GM06990 (cell line): ENCODE measurements around a stretch of chr11.

- RRBS, result no CpG with 5 or more reads among the region's 4 CpGs
These were observed 49.5 kb downstream of the MAML2 start for GRCh38 chr11:96293312-96294057.

GRCh38 chr11:96303788-96304471 is 39.1 kb downstream of the MAML2 start:
- RRBS, result no CpG with 5 or more reads among the region's 3 CpGs

- RRBS, result no CpG with 5 or more reads among the region's 4 CpGs
These were observed 36.6 kb downstream of the MAML2 start for GRCh38 chr11:96306344-96306874.

DNA sequence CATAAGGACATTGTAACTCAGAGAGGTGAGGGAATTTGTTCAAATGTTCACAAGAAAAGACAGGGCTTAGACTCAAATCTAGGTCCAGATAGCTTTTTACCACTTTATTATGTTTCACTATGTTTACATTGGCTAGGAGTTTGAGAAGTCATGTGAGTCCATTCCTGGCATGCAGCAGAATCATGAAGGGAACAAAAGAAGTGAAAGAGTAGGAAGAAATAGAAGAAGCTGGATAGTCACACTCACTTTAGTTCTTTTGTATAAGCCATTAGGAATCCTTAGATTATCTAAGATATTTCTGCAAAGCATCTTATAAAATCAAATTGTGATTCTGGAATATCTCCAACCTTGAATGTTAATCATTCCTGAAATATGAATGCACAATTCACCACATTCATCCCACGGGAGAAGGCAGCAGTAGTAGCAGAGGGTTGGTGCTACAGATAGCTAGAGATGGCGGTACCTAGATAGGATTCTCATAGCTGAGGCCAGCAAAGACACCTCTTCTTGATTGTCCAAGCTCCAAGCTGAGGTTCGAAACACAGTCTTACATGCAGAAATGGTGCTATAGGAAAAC is 31.8 kb downstream of the MAML2 start:
- RRBS, result no CpG with 5 or more reads among the region's 3 CpGs

DNA sequence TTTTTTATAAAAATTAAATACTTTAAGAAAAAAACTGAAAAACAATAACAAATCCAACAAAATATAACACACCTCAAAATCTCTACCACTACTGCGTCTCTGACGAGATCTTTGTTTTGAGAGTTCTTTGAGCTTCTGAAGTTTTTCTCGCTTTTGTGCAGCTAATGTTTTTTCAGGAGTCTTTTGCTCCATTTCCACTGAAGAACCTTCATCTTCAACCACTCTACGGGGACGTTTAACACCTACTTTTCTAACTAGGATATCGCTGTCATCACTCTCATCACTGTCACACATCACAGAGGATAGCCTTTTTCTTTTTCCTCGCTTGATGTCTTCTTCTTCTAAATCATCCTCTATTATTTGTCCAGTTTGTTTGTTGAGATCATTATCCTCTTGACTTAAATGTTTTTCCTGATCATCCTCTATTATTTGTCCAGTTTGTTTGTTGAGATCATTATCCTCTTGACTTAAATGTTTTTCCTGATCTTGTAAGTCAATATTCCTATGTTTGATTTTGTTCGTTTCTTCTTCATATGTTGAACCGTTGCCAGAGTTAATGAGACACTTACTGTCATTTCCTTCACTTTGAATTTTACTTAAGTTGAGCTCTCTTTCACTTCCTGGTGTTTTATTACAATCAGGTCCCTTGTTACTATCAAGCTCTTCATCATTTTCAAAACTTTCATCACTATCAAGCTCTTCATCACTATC is 5.7 kb downstream of the CCDC82 start:
- RRBS, result no CpG with 5 or more reads among the region's 9 CpGs

- RRBS, result no CpG with 5 or more reads among the region's 11 CpGs
These were observed 47.9 kb upstream of the ARHGAP42 start for GRCh38 chr11:100639079-100639722.

GRCh38 chr11:100876623-100877294 is 189.7 kb downstream of the ARHGAP42 start:
- RRBS, result no CpG with 5 or more reads among the region's 2 CpGs

GRCh38 chr11:100902573-100903143 is 215.6 kb downstream of the ARHGAP42 start:
- RRBS, result no CpG with 5 or more reads among the region's 7 CpGs

DNA sequence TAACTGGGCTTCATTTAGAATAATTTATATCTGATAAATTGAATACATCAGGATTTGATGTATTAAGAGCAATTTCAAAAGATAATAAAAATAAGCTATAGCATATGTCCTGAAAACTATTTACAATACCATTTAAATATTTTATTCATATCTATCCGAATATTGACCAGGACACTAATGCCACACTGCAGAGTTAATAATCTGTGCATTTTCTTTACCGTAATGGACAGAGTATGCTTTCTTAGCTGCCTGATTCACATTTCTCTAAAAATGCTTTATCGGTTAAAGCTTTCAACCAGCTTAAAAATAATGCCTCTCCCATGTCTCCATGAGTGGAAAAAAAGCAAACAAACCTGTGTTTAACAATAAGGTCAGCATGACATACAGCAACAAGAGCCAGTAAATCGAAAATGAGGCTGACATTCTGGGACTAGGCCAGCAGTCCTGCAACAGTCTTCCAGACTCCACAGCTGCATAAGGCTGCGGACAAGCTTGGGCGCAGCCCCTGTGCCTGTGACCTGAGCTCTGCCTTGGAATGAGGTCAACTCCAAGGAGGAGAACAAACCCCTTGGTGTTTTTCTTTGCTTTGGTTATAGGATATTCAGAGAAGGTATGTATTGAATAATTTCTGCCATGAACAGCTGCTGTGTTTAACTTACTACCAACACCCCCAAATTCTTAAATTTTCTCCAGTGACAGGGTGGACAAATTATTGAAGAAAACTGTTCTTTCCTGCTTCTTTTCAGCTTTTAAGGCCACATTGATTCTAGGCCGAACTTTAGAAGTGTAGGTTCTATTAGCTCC is 95.6 kb downstream of the PGR start:
- RRBS, result no CpG with 5 or more reads among the region's 7 CpGs

- RRBS, result no CpG with 5 or more reads among the region's 2 CpGs
These were observed 176.5 kb downstream of the TRPC6 start for GRCh38 chr11:101407262-101407674.

DNA sequence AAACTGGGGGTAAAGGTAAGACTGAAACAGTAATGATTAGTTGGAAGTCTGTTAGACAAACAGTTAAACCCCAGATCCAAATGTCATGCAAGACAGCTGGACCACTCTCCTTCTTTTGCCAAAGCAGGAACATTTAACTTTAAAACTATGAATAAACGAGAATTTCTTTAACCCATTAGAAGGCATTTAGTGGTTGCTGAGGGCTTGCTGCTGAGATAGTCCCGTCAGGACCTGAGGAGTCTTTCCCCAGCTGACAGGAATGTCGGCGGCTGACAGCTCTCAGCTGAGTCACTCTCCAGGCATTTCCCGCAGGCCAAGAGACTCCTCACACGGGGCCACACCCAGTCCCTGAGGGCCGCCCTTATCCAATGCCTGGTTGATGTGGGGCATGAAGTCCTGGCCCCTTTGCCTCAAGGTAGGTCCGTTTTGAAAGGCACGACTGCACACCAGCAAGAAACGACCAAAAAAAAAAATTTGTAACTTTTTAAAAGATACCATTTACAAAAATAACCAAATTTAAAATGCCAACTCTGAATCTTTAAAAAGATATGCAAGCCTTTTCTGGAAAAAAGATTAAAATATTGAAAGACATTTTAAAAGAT is 36.2 kb upstream of the CFAP300 start:
- RRBS, result no CpG with 5 or more reads among the region's 10 CpGs

GRCh38 chr11:102177676-102178751 is 67.8 kb downstream of the YAP1 start:
- RRBS, result no CpG with 5 or more reads among the region's 5 CpGs

DNA sequence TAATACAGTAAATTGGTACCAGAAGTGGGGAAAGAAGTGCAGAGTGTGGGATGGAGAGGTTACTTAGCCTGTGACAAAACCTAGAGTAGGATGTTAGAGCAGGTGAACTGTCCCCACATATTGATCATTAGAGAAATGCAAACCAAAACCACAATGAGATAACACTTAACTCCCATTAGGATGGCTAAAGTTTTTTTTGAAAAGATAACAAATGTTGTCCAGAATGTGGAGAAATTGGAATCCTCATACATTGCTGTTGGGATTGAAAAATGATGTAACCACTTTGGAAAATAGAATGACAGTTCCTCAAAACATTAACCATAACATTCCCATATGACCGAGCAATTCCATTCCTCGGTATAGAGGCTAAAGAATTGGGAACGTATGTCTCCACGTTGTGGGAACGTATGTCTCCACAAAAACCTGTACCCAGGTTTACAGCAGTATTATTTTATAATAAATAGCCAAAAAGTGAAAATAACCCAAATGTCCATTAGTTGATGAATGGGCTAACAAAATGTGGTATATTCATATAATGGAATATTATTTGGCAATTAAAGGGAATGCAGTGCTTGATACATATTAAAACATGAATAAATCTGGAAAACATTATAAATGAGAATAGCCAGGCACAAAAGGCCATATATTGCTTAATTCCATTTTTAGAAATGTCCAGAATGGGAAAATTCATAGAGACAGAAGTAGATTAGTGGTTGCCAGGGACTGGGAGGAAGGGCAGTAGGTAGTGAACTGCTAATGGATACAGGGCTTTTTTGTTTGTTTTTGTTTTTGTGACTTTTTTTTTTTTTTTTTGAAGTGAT is 85.8 kb downstream of the YAP1 start:
- RRBS, result no CpG with 5 or more reads among the region's 5 CpGs

DNA sequence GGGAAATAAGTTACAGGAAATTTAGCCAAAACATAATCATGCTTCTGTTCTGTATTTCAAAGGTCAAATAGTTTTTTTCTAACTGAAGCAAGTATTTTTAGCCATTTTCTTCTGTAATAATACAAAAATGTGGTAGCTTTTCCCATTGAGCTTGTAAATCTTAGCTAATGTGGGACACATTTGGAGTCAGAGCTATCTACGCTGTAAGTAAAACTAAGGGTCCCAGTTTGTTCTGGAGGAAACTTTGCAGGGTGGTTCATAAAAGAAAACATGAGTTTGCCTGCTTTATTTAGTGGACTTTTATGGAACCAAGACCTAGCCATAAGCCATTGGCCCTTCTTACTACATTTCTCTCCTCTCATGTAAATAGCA is 100.5 kb upstream of the BIRC3 start:
- RRBS, result no CpG with 5 or more reads among the region's 1 CpG

- RRBS, result no CpG with 5 or more reads among the region's 7 CpGs
These were observed 95.6 kb upstream of the BIRC3 start for GRCh38 chr11:102221565-102222242.

DNA sequence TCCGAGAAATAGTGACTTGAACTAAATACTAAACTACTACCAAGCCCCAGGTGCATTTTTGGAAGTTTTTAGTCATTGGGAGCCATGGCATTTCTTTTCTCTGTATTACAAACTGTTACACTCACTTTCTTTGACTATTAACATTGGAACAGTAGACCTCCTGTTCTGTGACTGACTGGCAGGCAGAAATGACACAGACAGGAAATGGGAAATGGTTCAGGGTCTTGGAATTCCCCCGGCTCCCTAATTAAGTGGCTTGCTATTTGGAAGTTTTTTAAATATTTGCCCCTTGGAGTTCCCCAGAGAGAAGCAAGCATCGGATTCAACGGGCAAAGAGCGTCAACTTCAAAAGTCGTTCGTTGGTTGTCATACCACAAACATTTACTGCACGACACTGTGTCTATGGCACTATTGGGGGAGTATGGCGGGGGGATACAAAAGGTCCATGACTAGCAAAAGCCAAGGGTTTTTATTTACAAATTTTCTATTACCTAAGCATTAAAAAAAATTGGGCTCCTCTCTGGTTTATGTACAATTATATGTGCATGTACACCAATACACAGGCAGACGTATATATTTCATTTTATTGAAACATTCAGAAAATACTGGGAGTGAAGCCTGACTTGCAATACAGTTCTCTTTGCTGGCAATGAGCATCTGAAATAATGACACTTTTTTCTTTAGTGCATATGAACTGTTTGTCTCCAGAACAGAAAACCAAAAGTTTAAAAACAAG is 994 bp upstream of the BIRC2 start:
- RRBS, result no CpG with 5 or more reads among the region's 10 CpGs

- RRBS, result no CpG with 5 or more reads among the region's 3 CpGs
These were observed 36.1 kb downstream of the BIRC2 start for GRCh38 chr11:102383082-102383617.

- RRBS, result no CpG with 5 or more reads among the region's 4 CpGs
These were observed 35.7 kb downstream of the TMEM123 start for GRCh38 chr11:102416805-102417365.

DNA sequence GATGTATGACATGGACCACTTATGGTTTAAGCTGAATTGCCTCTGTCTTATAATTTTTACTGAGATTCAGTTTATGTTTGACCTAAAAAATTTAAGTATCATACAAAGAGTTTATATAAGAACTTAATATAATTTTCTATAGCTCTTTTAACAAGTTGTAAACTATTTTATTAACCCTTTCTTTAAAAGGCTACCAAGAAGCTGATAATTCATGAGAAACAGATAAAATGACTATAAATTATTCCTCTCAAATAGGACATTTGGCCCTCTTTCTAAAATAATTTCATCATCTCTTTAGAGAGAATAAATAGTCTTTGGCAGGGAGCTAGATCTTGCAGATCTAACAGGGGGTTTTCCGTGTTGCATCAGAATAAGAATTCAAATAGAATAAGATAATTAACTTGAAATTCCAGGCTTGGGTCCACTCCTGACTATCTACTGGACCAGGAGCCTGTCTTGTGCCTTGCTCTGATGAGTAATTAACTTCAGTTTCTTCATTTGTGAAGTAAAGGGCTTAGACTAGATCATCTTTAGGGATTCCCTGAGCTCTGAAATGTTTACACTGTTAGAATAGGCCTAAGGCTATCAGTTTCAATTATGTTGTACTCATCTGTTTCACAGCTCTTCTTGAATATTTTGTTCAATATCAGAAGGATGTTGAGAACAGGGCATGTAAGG is 23.4 kb upstream of the TMEM123 start:
- RRBS, result no CpG with 5 or more reads among the region's 1 CpG

DNA sequence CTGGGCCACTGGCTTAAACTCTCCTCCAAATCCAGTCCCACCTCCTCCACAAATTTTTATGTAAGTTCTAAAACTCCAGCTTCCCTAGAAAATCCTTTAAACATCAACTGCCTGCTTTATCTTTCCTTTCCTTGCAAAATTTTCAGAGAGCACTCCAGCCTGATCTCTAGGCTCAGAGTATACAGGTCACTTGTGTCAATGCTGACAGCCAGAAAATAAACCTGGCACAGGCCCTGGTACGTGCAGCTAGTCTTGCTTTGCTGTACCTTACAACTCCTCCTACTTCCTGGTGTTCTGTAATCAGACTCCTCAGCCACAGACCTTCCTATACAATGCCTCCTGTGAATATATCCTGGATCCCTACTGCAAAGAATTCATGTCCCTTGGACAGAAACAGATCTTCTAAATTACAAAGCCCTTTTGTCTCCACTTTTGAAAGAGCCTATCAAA is 24.2 kb upstream of the TMEM123 start:
- RRBS, result no CpG with 5 or more reads among the region's 1 CpG